NT2/D1 (cell line): ENCODE data around the genes TBC1D21 and SEMA7A.

- RRBS, 2 experiments, result no CpG with 5 or more reads among the region's 3 CpGs
Measured at GRCh38 chr15:73628324-73628891, 4.8 kb downstream of the NPTN start.

DNA sequence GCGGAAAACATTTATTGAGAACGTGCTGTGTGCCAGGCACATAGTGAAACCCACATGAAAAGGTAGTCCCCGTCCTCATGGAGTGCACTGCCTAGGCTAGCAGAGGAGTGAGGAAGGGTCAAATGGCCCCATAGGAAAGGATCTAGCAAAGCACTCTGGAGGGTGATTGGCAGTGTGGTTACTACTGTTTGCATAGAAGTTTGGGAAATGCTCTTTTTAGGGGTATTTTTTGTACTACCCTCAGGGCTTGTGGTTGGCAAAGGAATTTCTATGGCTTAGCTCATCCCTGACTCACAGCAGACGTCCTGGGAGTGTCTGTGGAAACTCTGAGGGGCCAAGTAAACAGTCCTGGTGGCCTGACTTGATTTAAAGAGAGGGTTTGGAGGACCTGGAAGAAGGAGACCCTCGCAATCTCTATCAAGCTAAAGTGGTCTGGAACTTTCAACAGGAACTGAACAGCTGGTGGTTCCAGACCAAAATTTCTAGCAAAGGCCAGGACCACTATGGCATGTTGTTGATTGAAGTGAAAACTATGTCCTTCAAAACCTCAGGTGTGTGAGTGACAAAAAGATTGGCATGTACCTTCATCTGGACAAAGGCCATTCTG is 1.0 kb upstream of the NPTN start:
- RRBS, 2 experiments, result no CpG with 5 or more reads among the region's 5 CpGs

DNA sequence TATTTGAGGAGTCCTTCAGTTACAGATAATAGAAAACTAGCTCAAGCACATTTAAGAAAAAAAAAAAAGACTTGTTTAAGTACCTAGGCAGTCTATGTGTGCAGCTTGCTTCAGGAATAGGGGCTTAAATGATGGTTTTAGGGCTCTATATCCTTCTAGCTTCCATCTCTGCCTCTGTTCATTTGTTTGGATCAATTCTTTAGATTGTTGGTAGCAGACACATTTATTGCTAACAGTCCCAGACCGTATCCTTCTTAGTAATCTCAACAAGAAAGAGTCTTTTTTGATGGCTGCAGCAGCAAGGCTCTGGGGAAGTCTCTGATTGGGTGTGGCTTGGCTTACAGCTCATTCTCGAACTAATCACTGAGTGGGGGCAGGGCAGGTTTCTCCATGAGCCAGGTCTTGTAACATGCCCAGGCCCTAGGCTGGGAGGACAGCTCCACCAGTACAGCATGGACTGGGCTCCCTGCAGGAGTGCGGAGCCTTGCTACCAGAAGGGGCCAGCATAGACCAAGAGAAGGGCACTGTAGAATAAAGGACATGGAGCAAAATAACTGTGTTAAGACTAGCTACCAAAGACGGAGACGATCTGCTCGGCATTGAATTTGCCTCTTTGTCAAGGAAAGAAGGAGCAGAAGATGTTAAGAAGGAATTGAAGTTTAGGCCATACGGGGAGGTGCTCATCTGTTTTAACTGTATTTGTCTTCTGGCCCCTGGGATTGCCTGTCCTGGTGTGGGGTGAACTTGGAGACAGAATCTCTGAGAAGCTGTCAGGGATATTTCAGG is 7.2 kb downstream of the CD276 start:
- RRBS, 2 experiments, result no CpG with 5 or more reads among the region's 7 CpGs

- RRBS, 2 experiments, result no CpG with 5 or more reads among the region's 19 CpGs
Measured at GRCh38 chr15:73712657-73714051, 29.0 kb downstream of the CD276 start.

- RRBS, 2 experiments, result no CpG with 5 or more reads among the region's 4 CpGs
Measured at GRCh38 chr15:73809715-73810208, 56.6 kb upstream of the INSYN1 start.

- RRBS, 2 experiments, result no CpG with 5 or more reads among the region's 5 CpGs
Measured at GRCh38 chr15:73873376-73873793, at the start of gene TBC1D21. TBC1D21 (plus strand) TSS chr15:73873564.

- RRBS, 2 experiments, result no CpG with 5 or more reads among the region's 3 CpGs
Measured at GRCh38 chr15:73885309-73885665, 11.9 kb downstream of the TBC1D21 start.

GRCh38 chr15:73949324-73950261 is 23.3 kb downstream of the LOXL1 start:
- RRBS, 2 experiments, result no CpG with 5 or more reads among the region's 11 CpGs

DNA sequence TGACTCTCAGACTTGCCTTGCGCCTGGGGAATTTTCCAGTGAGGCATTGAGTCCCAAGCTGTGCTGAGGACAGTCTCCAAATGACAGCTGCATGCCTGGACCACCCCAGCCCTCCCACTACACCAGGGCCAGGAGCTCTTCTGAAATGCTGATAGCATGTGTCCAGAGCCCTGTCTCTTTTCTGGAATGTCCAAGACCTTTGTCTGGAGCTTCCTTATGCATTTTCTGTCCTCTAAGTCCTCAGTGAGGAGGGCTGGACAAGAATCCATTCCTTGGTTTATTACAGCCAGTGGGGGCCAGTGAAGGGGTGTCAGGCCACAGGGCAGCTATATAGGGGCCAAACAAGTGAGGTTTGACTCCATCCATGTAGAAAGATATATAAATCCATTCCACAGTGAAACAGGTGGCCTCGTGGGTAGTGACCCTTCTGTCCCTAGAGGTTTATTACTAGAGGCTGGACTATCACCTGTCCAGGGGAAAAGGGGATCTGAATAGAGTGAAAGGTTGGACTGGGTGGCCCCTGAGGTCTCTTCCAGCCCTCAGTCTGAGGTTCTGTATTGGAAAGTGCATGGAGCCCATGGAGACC is 40.2 kb downstream of the PML start:
- RRBS, 2 experiments, result no CpG with 5 or more reads among the region's 2 CpGs

- RRBS, 2 experiments, result no CpG with 5 or more reads among the region's 16 CpGs
Measured at GRCh38 chr15:74053986-74054468, 28.3 kb downstream of the GOLGA6A start.

DNA sequence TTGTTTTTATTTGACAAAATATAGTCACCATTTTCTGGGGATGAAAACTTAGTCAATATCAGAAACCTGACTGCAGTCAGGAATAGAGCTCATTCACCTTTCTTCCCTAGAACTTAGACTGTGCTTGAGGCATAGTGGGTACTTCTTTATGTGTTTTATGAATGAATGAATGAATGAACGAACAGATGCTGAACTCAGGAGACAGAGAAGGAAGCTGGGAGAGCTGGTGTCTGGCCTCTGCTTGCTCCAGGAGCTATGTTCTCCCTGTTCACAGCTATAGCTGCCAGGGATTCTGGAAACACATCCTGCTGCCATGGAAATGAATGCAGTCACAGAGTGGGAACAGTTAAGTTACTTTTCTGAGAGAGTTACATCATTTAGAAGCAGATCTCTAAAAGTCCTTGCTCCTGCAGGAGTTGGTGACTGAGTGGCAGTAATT is 17.0 kb upstream of the ISLR start:
- RRBS, 2 experiments, result no CpG with 5 or more reads among the region's 1 CpG

GRCh38 chr15:74174094-74174751 is 713 bp downstream of the ISLR start:
- RRBS, 2 experiments, result 95% methylated on average over 4 of the region's 20 CpGs; no CpG with 5 or more reads in 1 of the 2 experiments

- RRBS, 2 experiments, result no CpG with 5 or more reads among the region's 6 CpGs
Measured at GRCh38 chr15:74239988-74240706, 4.0 kb downstream of the CCDC33 start.

DNA sequence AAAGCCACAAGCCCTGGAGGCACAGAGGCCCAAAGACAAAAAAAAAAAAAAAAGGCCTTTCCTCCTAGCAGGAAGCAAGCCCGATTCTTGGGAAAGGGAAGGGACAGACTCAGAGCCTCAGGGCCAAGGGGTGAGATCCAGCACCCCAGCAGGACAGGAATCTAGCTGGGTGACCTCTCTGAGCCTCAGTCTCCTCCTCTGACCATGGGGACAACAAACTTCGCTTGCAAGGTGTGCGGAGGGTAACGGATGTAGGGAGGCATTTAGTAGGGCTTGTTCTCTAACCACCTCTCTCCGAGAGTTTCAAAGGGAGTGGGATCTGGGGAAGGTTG is 2.2 kb downstream of the CYP11A1 start:
- RRBS, 2 experiments, result no CpG with 5 or more reads among the region's 5 CpGs

- RRBS, 2 experiments, result no CpG with 5 or more reads among the region's 8 CpGs
Measured at GRCh38 chr15:74383630-74384570, 16.5 kb upstream of the CYP11A1 start.

GRCh38 chr15:74420182-74420650 is 13.5 kb downstream of the SEMA7A start:
- RRBS, 2 experiments, result no CpG with 5 or more reads among the region's 5 CpGs

- RRBS, 2 experiments, result 1 to 2% methylated on average over 62 to 67 of the region's 135 CpGs
Measured at GRCh38 chr15:74432899-74434206, at the start of gene SEMA7A. SEMA7A (minus strand) TSS chr15:74433958.

DNA sequence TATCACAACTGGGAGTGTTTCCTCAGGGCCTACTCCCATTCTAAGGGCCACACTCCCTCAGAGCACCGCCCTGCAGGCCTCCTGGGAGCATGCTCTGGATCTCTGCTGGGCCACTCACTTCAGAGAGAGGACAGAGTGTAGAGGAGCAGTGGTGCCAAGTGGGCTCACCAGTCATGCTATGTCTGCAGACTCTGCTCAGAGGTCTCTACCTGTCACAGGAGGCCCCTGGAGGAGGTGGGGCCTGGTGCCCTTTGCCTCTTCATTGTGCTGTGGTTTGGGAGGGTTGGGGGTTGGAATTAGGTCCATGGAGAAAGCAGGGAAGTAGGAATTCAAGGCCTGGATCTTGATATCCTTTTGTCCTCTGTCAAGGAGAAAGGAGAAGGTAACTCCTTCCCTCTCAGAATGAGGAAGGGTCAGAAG is 21.0 kb upstream of the CLK3 start:
- RRBS, 2 experiments, result no CpG with 5 or more reads among the region's 1 CpG

GRCh38 chr15:74625845-74626397 is 10.3 kb downstream of the CLK3 start:
- RRBS, 2 experiments, result no CpG with 5 or more reads among the region's 7 CpGs

GRCh38 chr15:74630239-74631434 is 15.0 kb downstream of the CLK3 start:
- RRBS, 2 experiments, result no CpG with 5 or more reads among the region's 9 CpGs